Metastatic Liver Carcinoma in the Adrenal Gland (tissue), 2 donors: ENCODE data around the genes CACNG6, NDUFA3 and RDH13.

DNA sequence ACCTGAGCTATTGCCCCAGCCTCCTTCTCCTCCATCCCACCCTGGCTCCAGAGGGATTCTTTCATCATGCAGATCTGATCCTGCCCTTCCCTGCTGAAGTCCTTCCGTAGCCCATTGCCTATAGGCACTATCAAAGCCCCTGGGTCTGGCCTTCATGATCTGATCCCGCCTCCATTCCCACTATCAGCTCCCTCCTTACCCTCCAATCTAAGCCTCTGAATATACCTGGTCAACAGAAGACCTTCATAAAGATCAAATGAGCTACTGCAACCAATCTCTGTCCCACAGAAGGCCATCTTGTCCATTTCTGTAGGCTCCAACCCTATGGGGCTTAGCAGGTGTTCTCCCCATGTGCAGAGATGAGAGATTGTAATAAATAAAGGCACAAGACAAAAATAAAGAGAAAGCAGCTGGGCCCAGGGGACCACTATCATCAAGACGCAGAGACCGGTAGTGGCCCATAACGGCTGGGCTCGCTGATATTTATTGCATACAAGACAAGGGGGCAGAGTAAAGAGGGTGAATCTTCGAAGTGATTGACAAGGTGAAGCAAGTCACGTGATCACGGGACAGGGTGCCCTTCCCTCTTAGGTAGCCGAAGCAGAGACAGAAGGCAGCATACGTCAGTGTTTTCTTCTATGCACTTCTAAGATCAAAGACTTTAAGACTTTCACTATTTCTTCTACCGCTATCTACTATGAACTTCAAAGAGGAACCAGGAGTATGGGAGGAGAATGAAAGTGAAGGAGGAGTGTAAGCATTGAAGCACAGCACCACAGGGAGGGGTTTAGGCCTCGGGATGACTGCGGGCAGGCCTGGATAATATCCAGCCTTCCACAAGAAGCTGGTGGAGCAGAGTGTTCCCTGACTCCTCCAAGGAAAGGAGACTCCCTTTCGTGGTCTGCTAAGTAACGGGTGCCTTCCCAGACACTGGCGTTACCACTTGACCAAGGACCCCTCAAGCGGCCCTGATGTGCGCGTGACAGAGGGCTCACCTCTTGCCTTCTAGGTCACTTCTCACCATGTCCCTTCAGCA is 4.7 kb upstream of the PRKCG start:
- PRO-cap, 2 experiments, result no peak in any of the 2 experiments

GRCh38 chr19:53959816-53960753 is 2.7 kb upstream of the CACNG8 start:
- PRO-cap, 2 experiments, result no peak in any of the 2 experiments

GRCh38 chr19:53978888-53979723 is 12.3 kb upstream of the CACNG6 start:
- PRO-cap, 2 experiments, result no peak in any of the 2 experiments

DNA sequence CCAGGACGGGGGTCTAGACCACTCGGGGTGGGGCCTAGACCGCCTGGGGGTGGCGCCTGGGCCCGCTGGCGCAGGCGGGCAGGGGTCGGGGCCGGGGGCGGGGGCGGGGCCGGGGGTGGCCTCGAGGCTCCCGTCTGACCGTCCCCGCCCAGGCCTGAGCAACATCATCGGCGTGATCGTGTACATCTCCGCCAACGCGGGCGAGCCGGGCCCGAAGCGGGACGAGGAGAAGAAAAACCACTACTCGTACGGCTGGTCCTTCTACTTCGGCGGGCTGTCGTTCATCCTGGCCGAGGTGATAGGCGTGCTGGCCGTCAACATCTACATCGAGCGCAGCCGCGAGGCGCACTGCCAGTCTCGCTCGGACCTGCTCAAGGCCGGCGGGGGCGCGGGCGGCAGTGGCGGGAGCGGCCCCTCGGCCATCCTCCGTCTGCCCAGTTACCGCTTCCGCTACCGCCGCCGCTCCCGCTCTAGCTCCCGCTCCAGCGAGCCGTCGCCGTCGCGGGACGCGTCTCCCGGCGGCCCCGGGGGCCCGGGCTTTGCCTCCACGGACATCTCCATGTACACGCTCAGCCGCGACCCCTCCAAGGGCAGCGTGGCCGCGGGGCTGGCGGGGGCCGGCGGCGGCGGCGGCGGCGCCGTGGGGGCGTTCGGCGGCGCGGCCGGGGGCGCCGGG is 9.4 kb upstream of the CACNG6 start:
- PRO-cap, 2 experiments, result no peak in any of the 2 experiments

- PRO-cap, 2 experiments, result no peak in any of the 2 experiments
Measured at GRCh38 chr19:53990973-53992108, at the start of gene CACNG6. CACNG6 (plus strand) TSS chr19:53991637.

- PRO-cap, 2 experiments, result peak in 2 of 2 experiments; most common plus-strand start chr19:54102875 (in 2); most common minus-strand start chr19:54102646 (in 1)
Measured at GRCh38 chr19:54102322-54102963, at the start of gene NDUFA3. NDUFA3 (plus strand) TSS chr19:54102855.

GRCh38 chr19:54143366-54143895 is 5.9 kb downstream of the CNOT3 start:
- PRO-cap, 2 experiments, result no peak in any of the 2 experiments

- PRO-cap, 2 experiments, result no peak in any of the 2 experiments
Measured at GRCh38 chr19:54180533-54181368, 7.8 kb upstream of the TMC4 start.

DNA sequence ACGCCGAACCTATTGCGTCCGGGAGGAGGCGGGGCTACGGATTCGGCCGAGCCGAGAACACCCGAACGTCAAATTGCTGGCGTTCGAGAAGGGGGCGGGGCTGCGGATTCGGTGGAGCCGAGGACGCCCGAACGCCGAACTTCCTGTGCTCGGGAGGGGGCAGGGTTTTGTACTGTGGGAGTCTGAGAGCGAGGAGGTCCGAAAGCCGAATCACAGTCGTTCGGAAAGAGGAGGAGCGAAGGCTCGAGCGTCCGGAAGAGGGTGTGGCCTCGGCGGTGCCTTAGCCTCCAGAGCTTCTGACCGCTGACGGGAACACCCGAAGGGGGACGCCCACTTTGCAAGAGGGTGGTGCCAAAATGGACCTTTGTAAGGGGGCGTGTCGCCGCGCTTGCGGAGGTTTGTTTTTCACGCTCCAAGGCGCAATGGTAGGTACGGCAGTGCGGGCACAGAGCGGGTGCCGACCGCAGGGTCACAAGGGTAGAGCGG is 452 bp upstream of the TSEN34 start:
- PRO-cap, 2 experiments, result peak in 2 of 2 experiments; most common plus-strand start position 213 of the sequence (in 2); most common minus-strand start position 142 of the sequence (in 2)

DNA sequence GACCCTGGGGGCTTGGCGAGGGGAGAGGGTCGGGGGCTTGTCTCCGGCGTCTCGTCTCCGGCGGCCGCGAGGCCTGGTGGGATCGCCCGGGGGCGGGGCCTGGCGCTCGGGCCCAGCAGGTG is 148 bp upstream of the TSEN34 start:
- PRO-cap, 2 experiments, result peak in 2 of 2 experiments; most common minus-strand start position 75 of the sequence (in 2)

- PRO-cap, 2 experiments, result no peak in any of the 2 experiments
Measured at GRCh38 chr19:54335171-54335467, 3.8 kb downstream of the LILRA4 start.

- PRO-cap, 2 experiments, result no peak in any of the 2 experiments
Measured at GRCh38 chr19:54436021-54436911, 12.7 kb upstream of the LENG8 start.

DNA sequence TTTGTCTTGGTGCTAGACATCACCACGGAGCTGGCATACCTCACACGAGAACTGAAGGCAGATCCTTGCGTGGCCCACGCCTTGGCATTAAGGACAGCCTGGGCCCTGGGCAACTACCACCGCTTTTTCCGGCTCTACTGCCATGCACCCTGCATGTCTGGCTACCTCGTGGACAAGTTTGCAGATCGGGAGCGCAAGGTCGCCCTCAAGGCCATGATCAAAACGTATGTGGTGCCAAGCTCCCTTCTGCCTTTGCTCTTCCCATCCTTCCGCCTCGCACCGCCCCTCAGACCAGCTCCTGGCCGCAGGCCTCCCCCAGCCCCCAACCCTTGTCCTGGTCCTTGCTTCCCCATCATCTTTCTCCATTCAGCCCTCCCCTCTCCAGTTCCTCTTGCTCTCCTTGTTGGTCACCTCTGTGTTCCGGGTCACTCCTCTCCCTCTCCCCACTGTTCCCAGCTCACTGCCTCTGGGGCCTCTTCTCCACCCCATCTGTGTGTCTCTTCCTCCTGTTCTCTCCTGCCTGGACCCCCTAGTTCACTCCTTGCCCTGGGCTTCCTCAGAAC is 5.2 kb downstream of the LENG9 start:
- PRO-cap, 2 experiments, result no peak in any of the 2 experiments

- PRO-cap, 2 experiments, result no peak in any of the 2 experiments
Measured at GRCh38 chr19:54667405-54668210, 4.8 kb downstream of the LILRB4 start.

GRCh38 chr19:55010219-55010983 is 27.7 kb downstream of the GP6 start:
- PRO-cap, 2 experiments, result no peak in any of the 2 experiments

- PRO-cap, 2 experiments, result no peak in any of the 2 experiments
Measured at GRCh38 chr19:55014813-55015417, 23.1 kb downstream of the GP6 start.

DNA sequence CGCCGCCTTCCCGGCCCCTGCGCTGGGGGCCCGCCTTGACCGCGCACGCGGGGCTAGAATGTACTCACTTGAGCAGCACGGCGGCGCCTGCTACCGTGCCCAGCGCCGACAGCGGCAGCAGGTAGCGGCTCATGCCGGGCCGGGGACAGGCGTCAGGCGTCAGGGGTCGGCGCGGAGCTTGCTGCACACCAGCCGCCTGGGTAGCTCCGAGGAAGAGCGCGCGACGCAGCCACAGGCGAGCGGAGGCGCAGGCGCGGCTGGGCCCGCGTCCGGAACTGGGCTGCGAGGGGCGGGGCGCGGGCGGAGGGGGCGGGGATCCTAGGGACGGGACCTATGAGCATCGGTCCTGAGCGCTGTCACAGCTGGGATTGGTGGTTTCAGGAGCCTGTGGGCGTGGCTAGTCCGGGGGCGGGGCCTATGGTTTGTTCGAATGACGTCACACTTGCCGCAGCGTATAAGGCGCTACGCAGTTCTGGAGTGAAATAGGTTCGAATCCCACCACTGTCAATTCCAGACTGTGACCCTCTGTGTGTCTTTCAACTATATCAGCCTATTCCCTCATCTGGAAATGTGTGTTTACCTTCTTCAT is at the start of gene RDH13:
Gene RDH13 (minus strand): TSS at position 249 of the 589 bp plus-strand sequence.
- PRO-cap, 2 experiments, result peak in 2 of 2 experiments; most common minus-strand start position 277 of the sequence (in 2)

- PRO-cap, 2 experiments, result no peak in any of the 2 experiments
Measured at GRCh38 chr19:55079836-55080533, 4.3 kb downstream of the EPS8L1 start.

DNA sequence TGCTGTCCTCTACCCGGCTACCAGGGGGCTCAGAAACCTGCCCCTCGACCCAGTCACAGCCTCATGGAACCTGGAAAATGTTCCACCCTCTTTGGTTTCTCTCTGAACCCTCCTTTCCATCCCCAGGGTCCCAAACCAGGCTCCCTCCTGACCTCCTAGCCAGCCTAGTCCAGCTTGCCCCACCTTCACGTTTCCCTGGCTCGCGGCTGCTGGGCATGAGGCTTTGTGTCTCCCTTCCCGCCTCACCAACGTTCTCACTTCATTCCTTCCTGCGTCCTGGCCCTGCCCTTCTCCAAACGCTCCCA is 12.2 kb downstream of the EPS8L1 start:
- PRO-cap, 2 experiments, result no peak in any of the 2 experiments

GRCh38 chr19:55089698-55090081 is 14.0 kb downstream of the EPS8L1 start:
- PRO-cap, 2 experiments, result no peak in any of the 2 experiments